Measurements from ENCODE around the genes THRAP3, MRPS15, GRIK3, DNALI1, RSPO1 and MTF1.

GRCh38 chr1:36224261-36225300, at the start of gene THRAP3:
Gene THRAP3 (plus strand): TSS chr1:36224443.
- RRBS, result no CpG with 5 or more reads among the region's 58 CpGs

DNA sequence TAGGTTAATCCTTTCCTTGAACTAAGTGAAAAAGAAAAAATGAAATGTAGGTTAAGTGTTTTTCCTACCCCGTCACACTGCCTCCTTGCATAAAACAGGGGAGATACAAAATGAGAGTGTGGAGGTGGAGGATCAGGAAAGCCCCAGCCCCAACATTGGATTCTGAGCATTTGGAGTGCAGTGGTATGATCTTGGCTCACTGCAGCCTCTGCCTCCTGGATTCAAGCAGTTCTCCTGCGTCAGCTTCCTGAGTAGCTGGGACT, 3.4 kb upstream of the SH3D21 start:
- RRBS, result no CpG with 5 or more reads among the region's 2 CpGs

GRCh38 chr1:36411884-36412354, 14.2 kb upstream of the LSM10 start:
- RRBS, result no CpG with 5 or more reads among the region's 6 CpGs

DNA sequence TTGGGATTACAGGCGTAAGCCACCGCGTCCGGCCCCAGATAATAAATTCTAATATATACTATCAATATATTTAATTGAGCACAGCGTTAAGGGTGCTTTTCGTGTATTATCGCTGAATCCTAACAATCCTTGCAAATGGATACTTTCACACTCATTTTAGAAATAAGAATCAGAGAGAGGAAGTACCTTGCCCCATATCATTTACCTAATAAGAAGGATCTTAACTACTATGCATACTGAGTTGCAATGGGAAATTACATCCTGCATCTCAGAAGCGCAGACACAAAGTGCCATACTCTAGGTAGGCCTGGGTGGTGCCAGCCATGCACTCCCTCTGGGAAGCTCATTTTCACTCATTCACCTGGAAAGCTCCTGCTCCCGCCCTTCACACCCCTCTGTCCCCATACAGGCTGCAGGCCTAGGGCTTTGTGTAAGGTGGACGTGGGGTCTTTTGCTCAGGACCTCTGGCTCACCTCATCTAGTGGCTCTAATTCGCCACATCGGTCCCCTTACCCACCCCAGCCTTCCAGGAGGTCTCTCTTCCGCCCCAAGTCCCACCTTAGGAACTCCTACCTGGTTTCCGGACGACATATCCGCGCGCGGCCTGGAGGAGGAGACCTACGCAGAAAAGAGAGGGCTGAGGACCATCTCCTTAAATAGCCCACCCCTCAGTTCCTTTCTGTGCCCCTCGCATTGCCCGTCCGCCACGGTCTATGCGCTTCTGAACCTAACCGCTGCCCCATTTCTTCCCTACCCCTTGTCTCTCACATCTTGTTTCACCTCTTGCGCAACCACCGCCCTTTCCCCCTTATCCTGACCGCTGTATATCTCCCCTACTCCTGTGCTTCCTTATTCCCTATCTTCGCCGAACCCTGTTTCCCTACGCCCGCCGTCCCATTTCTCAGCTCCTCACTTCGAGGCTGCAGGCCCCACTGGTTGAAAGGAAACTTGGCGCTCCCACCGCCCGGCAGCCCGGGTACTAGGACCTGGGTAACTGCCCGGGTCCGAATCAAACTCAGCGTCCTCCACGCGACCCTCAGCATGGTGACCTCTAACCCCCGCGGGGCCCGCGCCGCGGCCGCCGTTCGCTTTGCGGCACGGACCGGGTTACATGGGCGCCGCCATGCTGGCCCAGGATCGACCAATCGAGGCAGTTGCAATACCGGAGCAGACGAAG, at the start of gene MRPS15:
MRPS15 (minus strand) TSS at position 1,152 of the 1,177 bp plus-strand sequence.
- RRBS, result 1% methylated on average over 20 of the region's 62 CpGs

DNA sequence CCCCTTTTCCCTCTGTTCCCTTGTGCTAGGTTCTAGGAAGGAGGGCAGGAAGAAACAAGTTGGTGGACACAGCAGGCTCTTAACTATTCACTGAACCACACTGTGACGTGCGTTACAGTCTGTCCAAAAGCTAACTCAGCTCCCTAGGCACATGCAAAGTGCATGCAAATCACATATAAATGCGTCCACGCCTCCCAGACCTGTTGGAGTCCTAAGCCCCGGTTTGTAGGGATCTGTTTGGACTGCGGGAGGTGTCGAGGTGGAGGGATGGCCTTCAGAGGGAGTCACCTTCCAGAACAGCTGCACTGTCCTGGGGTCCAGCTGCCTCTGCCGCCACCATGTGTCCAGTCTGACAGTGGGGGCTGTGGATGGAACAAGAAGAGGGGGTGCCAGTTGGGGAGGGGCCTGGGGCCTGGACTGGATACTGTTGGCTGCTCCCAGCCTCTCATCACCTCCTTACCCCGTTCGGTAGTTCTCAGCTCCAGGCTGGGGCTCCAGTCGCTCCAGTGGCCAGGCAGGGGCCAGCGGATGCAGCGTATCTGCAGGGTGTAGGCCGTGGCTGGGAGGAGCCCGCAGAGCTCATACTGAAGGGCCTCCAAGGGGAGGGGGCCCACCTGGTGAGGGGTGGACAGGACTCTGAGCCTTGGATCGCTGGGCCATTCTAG, 7.7 kb upstream of the MRPS15 start:
- RRBS, result no CpG with 5 or more reads among the region's 16 CpGs

GRCh38 chr1:36797151-36797676, 237.1 kb downstream of the GRIK3 start:
- RRBS, result no CpG with 5 or more reads among the region's 6 CpGs

DNA sequence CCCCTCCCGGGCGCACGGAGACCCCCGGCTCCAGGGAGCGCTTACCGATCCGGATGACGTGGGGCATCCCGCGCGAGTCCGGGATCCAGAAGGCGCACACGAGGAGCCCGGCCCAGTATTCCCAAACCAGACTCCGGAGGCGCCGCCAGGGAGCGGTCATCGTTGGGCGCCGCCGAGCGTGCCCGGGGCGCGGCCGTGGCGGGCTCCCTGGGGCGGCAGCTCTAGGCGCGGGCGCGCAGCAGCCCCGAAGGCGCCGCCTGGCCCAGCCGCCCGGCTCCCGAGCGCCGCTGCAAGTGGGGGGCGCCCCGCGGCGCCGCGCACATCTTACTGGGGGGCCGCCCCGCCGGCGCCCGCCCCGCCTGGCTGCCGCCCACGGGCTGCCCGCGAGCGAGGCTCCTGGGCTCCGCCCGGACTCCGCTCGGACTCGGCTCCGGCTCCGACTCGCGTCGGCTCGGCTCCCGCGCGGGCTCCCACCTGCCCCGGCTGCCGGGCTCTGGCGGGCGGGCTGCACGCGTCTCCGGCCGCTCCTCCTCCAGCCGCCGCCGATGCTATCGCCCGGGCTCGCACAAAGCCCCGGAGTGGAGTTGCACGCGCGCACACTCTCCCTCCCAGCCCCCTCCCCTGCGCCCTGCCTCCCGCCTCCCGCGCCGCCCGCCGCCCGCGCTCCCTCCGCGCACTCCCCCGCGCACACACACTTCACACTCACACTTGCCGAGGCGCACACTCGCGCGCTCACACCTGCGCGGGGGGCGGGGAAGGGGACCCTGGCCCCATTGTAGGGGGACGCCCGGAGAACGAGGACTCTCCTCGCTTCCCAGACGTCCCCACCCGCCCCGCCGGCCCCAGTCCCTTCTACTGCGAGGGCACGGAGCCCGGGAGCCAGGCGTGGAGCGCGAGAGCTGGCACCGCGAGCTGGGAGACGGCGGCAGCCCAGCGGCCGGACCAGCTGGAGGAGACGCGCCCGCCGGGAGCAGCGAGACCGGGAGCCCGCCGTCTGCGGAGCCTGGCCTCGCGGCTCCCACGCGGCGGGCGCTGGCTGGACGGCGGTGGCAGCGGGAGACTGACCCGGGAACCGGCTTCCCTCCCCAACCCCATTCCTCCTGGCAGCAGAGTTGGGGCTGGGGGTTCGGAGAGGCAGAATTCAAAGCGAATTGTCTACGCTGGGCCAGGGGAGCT, at the start of gene GRIK3:
GRIK3 (minus strand) TSS at position 567 of the 1,176 bp plus-strand sequence.
- RRBS, result 2% methylated on average over 83 of the region's 155 CpGs

DNA sequence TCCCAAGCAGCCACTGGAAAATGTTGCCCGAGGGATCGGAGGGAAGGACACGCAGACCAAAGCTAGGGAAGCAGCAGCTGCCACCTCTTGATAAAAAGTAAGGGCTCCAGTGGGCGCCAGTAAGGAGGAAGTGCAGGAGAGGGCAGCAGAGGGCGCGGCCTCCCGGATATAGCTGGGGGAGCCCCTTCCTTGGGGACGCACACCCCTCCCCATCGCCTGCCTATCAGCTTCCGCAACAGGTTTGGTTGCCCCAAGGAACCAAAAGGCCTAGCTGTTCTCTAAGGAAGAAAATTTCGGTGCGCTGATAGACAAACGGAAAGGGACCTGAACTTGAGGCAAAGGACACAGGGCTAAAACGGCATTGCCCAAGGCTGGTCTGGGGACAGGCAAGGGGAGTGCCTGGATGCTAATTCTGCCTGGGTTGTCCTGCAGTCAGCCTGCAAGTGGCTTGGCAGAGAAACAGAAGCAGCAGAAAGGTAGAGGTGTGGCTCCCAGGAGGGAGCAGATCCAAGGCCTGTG, 1.8 kb upstream of the GRIK3 start:
- RRBS, result no CpG with 5 or more reads among the region's 14 CpGs

GRCh38 chr1:37053975-37054364, 19.7 kb upstream of the GRIK3 start:
- RRBS, result no CpG with 5 or more reads among the region's 1 CpG

DNA sequence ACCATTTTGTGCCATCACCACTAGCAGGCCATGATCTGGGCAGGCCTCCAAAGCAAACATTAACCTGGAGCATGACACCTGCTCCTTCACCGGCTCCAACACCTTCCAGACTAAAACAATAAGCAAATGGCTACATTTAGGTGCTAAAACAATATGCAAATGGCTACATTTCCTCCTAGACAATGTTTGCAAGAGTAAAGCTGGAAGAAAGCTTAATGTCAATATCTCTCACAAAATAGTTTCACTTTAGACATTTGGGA, 16.7 kb downstream of the MEAF6 start:
- RRBS, result no CpG with 5 or more reads among the region's 1 CpG

- RRBS, result no CpG with 5 or more reads among the region's 11 CpGs
These were observed 16.6 kb downstream of the SNIP1 start for GRCh38 chr1:37537179-37538112.

DNA sequence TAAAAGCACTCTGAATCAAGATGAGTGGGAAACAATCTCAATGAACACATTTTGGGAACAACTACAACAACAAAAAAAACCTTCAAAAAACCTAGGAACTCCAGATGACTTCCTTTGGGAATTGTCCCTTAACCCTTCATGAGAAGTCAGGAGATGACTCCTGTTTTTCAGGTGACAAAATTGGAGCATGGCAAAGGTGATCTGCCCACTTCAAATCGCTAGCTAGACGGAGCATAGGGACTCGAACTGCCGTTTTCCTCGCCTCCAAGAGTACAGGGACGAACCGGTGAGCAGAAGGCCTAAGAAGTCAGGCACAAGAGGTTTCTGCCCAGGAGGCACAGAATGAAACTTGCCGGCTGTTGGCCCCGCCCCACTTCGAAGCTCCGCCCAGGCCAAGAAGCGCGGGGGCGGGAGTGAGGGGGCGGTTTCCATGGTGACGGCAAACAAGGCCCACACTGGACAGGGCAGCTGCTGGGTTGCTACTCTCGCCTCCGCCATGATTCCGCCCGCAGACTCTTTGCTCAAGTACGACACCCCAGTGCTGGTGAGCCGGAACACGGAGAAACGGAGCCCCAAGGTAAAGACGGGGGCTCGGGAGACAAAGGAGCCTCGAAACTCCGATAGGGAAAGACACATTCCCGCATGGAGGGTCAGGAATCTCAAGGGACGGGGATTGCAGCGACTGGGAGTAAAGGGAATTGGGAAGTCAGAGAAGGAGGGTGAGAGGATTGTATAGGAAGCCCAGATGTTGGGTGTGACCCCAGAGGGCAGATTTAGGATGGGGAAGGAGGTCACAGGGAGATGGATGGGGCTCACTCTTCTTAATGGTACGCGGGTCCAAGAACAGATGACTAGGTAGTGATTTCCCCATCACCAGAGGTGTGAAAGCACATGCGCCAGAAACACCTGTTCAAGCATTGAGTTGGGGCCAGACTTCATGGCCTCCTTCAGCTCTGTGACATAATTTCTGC, at the start of gene DNALI1:
DNALI1 (plus strand) TSS at position 442 of the 971 bp plus-strand sequence.
- RRBS, result 6% methylated on average over 2 of the region's 34 CpGs

DNA sequence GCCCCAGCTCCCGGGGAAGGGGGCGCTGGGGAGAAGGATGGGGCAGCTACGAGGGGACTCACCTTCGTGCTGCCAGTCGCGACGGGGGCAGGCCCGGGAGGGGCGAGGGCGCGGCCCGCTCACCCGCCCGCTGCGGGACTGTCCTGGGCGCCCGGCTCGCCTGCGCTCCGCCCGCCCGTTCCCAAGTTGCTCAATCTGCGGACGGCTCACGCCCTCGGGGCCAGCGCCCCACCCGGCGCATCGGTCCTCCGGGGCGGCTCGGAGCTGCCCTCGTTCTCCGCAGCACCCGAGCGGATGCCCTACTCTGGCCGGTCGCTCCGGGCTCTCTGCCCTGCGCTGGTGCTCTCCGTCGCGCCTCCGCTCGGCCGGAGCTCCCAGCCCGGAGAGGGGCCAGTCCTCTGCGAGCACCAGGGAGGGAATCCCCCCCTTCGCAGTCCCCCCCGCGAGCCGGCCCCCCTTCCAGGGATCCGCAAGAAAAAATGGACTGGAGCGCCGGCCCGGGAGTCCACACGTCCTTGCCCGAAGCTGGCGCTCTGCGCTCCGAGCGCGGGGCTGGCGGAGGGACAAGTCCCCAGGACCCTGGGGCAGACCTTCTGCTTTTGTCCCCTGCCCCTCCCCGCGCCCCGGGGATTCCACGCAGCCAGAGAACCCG, at the start of gene RSPO1:
RSPO1 (minus strand) TSS at position 389 of the 652 bp plus-strand sequence.
- RRBS, result 2% methylated on average over 51 of the region's 70 CpGs

DNA sequence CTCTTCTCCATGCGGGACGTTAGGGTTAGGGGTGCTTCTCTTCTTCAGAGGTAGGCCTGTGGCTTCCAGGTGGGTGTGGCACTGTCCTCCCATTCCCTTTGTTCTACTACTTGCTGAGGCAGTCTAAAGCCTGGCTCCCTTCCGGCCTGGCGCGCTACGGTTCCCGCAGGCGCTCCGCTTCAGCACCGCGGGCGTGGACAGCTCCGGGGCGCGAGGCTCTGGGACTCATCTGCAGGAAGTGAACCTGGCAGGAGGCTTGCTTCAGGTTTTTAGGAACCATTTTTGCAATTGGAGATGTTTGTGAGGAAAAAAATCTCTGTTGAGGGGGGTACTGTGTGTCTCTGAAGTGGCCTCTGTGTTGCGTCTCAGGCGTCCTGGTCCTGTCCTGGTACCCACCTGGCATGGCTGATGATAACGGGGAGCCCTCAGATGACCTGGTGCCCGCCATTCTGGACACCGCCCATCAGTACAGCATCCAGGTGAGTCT, 1.8 kb downstream of the MANEAL start:
- RRBS, result 14% methylated on average over 11 of the region's 20 CpGs

DNA sequence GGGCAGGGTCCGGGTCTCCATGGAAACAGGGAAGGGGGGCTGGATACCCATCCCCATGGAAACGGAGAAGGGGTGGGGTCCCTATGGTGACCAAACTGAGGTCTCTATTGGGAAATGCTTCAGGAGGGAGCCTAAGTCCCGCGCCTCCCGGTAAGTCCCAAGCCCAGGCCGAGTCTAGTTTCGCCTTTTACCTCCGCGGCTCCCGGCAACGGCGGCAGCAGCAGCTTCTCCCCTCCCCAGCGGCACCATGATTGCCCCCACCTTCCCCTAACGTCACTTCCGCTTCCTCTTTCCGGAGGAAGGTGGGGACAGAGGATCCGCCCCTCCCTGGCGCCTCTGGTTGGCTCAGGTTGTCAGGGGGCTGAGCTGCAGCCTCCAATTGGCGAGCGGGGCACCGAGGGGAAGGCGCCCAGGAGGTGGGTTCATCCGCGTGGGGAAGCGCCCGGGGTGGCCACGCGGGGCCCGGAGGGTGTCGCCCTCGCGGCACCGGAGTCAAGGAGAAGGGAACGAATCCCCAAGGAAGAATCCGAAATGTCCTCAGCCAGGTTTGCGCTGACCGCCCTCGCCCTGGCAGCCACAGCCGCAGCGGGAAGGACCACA, at the start of gene MTF1:
MTF1 (minus strand) TSS at position 253 of the 600 bp plus-strand sequence.
- RRBS, result under 1% methylated on average over 11 of the region's 40 CpGs

DNA sequence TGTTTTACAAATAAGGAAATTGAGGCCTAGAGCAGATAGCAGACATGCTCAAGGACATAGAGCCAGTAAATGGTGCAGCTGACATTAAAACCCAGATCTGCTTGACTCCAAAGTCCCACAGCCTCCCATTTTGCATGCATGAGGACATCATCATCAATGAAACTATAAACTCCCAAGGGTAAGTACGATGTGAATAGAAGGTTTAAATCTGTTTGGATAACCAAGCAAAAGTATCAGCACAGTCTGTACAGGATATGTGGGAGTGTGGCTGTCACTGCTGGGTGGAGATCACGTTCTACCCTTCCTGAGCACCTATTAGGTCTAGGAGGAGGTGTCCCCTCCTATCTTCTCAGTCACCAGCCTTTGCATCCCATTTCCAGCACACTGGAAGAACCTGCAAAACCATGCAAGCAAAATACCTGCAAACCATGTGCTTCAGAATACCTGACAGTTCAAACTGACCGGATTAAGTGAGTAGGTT, 27.9 kb downstream of the INPP5B start:
- RRBS, result no CpG with 5 or more reads among the region's 3 CpGs

- RRBS, result no CpG with 5 or more reads among the region's 6 CpGs
These were observed 4.1 kb downstream of the SF3A3 start for GRCh38 chr1:37985736-37986103.

DNA sequence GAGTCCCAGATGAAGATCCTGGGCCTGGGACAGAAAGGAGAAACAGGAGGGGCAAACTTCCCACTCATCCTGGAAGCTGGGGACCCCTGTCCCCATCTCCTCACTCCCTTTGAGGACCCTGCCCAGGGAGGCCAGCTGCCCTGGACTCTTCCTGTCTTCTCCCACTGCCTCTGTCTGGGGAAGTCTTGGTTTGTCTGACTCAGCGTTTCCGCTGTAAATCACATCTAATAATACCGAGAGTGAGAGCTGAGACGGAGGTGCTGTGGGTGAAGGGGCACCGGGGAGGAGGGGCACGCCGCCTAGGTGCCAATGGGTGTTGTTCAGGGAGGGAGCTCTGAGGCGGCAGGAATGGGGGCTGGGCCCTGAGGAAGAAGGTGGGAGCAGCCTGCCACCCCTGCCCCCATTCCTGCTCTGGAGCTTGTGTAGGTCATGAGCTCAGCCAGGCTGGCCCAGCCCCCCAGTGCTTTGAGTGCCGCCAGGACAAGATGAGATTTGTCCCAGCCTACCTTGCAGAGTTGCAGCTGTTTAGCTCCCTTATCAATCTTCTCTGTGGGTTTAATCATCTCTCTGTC, 16.5 kb downstream of the POU3F1 start:
- RRBS, result no CpG with 5 or more reads among the region's 9 CpGs

GRCh38 chr1:38475839-38476908, 383.4 kb downstream of the RRAGC start:
- RRBS, result 5% methylated on average over 8 of the region's 54 CpGs

DNA sequence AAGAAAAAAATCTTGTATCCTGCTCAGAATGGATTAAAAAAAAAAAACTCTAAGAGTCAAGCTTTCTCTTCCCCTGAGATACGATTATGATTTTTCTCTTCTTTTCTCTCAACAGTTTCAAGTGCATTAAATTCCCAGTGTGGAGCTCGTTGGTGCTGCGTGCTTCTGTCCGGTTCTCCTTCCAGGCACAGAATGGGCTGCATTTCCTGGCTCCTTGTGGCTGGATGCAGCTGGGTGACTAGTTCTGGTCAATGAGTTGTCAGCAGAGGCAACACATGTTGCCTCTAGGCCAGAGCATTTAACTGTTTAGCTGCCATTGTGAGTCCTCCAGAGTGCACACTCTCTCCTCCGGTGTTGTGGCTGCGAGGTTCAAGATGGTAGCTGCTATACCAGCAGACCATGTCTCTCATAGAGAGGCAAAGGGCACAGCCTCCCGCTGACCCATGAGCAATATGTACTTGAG, 312.9 kb downstream of the RRAGC start:
- RRBS, result no CpG with 5 or more reads among the region's 7 CpGs

Measured in AG10803 (cell line).